Metastatic Liver Carcinoma in the Lung (tissue), 2 donors: ENCODE measurements around the genes HOXC12, COPZ1 and GPR84.

GRCh38 chr12:53320367-53320786 lies 1.0 kb downstream of the AAAS start:
- PRO-cap, 2 experiments, result no peak in any of the 2 experiments

DNA sequence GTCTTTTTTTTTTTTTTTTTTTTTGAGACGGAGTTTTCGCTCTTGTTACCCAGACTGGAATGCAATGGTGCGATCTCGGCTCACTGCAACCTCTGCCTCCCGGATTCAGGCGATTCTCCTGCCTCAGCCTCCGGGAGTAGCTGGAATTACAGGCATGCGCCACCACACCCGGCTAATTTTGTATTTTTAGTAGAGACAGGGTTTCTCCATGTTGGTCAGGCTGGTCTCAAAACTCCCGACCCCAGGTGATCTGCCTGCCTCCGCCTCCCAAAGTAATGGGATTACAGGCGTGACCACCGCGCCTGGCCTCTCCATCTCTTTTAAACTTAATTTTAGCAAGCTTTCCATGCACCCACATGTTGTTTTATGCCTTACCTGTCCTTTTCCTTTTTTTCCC lies 966 bp downstream of the SP1 start:
- PRO-cap, 2 experiments, result no peak in any of the 2 experiments

GRCh38 chr12:53390521-53390907 lies 10.5 kb downstream of the SP1 start:
- PRO-cap, 2 experiments, result no peak in any of the 2 experiments

- PRO-cap, 2 experiments, result no peak in any of the 2 experiments
These were observed 16.1 kb downstream of the MAP3K12 start for GRCh38 chr12:53483222-53483404.

GRCh38 chr12:53513621-53514075 lies 6.4 kb upstream of the NPFF start:
- PRO-cap, 2 experiments, result peak in 1 of 2 experiments; most common plus-strand start chr12:53513900 (in 1)

GRCh38 chr12:53658677-53659414 lies 17.0 kb downstream of the ATP5MC2 start:
- PRO-cap, 2 experiments, result peak in 1 of 2 experiments; most common plus-strand start chr12:53659242 (in 1); most common minus-strand start chr12:53659040 (in 1)

DNA sequence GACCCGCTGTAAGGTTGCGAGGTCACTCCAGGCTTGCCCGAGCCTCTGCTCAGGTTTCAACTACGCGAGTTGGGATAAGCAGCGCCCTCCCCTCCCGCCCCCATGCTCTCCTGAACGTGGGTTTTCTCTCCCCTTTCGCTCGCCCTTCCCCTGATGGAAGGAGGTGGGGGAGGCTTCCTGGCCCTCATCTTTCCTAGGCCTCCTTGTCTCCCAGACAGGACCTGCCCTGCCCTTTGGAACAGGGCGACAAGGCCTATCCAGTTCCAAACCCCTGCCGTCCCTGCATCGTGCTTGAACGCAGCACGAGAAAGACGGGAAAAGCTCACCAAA lies 826 bp upstream of the ATP5MC2 start:
- PRO-cap, 2 experiments, result peak in 2 of 2 experiments; most common plus-strand start position 60 of the sequence (in 1); most common minus-strand start position 47 of the sequence (in 1)

DNA sequence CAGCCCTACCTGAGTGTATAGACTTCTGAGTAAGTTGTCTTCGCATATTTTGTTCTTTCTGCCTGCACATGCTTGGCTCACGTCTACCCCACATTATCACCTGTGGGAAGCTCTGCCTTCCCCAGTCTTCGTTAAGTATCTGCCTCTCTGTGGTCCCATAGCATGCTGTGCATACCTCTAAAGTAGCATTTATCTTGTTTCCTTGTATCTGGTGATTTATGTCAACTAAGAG lies 19.4 kb downstream of the CALCOCO1 start:
- PRO-cap, 2 experiments, result no peak in any of the 2 experiments

- PRO-cap, 2 experiments, result no peak in any of the 2 experiments
These were observed at the start of gene HOXC12 for GRCh38 chr12:53954782-53955499. HOXC12 (plus strand) TSS chr12:53954903.

DNA sequence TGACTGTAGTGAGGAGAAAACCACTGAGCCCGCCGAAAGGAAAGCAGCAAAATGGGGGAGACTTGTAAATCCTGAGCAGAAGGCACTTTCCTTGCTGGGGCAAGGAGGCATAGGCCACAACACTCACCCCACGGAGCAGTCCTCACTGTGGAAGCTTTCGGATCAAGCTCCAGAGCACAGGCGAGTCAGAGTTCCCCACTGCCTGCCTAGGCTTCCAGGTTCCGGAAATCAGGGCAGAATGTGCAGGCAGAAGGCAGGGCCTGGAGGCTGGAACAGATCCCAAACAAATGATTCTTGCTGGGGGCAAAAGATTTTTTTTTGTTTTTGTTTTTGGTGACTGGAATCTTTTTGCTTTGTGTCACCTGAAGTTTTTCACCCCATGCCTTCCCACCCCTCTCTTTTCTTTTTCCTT lies 4.4 kb upstream of the HOXC11 start:
- PRO-cap, 2 experiments, result no peak in any of the 2 experiments

DNA sequence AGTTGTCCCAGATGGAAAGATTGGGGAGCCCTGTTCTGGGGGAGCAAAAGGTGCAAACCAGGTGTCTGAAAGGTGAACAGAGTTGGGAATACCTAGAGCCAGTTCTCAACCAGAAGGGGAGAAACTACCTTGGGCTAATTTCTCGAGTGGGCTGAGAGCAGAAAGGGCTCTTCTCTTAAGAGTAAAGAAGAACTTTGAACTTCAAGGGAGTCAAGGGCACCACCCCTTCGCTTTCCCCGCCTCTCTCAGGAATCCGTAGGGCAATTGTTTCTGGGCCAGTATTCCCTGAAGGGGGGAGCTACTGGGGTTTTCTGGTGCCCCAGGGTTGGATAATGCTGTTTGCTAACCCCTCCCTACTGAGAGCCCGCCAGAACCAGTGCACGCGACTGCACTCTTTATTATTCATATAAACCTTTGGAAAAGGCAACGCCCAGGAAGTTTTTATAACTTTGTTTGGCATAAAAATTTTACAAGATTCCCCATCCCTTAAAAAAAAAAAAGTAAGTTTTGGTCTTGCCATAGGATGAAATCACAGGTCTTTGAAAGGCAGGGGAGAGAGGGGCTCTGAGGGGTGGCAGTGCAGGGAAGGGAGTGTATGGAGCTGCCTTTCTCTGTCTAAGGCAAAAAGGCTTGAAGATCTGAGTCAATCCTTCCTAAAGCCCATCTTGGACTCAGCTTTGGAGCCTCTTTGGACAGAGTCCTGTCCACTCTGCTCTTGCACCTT lies 6.0 kb upstream of the HOXC10 start:
- PRO-cap, 2 experiments, result no peak in any of the 2 experiments

DNA sequence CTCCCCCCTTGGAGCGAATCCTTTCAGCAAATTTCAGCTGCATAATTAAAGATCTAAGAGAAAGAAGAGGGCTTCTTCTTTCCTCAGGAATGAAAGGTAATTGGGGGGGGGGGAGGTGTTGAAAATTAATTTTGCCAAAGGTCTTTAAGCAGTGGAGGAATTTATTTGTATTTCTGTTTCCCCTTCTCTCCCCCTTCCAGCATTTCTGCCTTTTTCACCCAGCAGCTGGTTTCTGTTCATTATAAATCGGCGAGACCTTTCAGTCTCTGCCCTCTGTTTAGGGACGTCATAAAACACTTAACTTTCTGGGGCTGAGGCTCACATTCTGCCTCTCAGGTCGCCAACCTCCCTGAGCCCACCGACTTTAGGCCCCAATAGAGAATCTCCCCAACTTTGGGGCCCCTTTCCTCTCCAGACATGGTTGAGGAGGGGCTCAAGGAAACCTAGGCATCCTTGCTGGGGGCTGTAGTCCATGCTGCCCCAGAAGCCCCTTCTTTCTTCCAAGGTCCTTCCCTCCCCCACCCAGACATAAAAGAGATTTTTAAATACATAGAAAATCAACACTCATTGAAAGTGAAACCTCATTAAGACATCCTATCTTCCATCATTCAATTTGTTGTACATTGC lies 2.7 kb upstream of the HOXC6 start:
- PRO-cap, 2 experiments, result no peak in any of the 2 experiments

GRCh38 chr12:54285056-54285679 lies 4.6 kb downstream of the HNRNPA1 start:
- PRO-cap, 2 experiments, result no peak in any of the 2 experiments

DNA sequence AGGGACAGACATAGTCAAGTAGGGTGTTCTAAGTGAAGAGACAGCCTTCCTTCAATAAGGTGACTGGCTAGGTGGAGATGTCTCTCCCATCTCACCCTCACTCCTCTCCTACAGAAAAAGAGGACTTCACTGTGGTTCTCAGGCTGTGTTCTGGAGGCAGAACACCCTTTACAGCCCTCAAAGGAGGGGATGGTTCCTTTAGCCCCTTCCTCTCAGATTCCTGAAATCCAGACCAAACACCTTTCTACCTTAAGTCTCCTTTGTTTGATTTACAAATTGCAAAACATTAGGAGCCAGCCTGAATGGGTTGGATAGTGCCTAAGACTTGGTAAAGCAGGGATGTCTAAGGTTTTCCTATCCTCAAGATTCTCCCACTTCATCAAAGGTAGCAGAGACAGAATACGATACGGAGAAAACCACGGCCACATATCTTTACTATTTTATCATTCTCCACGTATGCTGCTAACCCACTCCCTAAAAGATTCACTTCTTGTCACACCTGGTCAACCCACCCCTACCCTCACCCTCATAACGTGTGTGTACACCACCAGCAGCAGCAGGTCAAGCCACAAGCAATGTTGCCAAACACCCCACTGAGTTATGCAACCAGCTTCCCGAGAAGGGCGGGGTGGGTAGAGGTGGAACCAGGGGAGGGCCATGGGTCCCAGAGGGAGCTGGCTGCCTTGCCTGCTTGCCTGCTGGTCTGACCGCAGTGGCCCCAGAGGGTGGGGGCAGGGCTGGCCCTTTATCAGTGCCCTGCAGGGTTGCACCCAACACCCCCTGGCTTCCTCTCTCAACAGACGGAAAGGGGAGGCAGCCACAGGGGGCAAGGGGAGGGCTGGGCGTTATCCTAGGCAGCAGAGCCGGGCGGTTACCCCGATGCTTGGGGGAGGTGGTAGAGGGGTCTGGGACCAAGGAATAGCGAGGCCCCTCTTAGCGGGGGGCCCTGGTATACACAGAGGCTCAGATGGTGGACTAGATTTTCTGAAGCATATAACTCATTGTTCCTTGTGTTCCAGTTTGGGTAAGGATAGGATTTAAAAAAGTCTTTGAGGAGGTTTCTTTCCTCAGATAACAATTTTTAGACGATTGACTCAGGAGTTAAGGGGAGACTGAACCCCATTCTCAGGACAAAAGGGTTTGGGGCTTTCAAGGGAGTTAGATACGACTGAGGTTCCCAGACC lies 3.3 kb upstream of the NFE2 start:
- PRO-cap, 2 experiments, result no peak in any of the 2 experiments

DNA sequence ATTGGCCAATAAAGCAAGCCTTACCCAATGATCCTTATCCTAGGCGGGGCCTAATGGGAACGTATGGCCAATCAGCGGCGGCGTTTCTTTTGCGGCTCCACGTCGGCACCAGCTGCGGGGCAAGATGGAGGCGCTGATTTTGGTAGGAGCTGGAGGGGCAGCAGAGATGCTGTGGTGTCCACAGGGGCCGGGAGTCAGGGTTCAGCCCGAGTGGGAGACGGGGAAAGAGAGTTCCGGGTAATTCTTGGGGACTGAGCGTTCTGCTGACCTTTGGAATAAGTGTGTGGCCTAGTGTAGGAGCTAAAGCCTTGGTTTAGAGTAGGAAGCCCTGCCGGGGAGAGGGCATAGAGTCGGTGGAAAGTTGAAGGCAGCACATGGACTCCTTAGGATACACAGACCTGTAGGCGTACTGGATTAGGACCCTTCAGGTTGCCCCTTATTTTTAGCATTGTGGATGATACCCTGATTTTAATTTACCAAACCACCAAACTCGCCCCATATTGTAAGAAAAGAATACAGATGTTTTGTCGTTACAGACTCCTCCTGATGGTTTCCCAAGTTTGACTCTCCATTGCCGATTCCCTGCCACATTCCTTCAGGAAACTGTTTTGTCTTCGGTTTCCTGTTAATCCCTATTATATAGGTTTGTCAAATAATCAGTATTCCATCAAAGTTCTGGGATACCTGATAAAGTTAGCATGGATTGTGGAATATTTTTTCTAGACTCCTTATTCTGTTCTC lies at the start of gene COPZ1:
Gene COPZ1, plus strand, starts transcription at position 92 of the 741 bp plus-strand sequence.
- PRO-cap, 2 experiments, result peak in 2 of 2 experiments; most common plus-strand start position 100 of the sequence (in 1)

- PRO-cap, 2 experiments, result no peak in any of the 2 experiments
These were observed 13.1 kb downstream of the GPR84 start for GRCh38 chr12:54351075-54351742.

GRCh38 chr12:54360540-54361197 lies 3.6 kb downstream of the GPR84 start:
- PRO-cap, 2 experiments, result no peak in any of the 2 experiments

- PRO-cap, 2 experiments, result peak in 1 of 2 experiments; most common minus-strand start chr12:54364486 (in 1)
These were observed at the start of gene GPR84 for GRCh38 chr12:54364332-54364985. GPR84 (minus strand) TSS chr12:54364486.

DNA sequence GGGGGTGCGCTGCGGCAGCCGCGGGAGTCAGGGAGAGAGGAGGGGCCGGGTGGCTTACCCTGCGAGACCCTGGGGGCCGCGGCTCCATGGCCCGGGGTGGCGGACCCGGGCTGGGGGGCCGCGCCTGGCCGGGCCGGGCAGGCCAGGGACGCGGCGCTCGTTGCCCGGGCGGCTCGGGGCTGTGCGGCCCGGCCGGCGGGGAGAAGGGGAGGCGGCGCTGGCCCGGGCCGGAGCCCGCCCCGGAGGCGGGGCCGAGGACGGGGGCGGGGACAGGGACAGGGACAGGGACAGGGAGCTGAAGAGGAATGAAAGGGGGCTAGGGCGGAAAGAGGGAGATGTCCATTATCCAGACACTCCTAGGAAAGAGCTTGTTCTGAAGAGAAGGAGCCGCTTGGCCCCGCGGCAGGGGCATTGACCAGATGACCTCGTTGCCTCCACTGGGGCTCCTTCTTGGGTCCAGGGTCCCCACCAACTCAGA lies 5.5 kb downstream of the ZNF385A start:
- PRO-cap, 2 experiments, result peak in 1 of 2 experiments; most common plus-strand start position 309 of the sequence (in 1); most common minus-strand start position 183 of the sequence (in 1)

DNA sequence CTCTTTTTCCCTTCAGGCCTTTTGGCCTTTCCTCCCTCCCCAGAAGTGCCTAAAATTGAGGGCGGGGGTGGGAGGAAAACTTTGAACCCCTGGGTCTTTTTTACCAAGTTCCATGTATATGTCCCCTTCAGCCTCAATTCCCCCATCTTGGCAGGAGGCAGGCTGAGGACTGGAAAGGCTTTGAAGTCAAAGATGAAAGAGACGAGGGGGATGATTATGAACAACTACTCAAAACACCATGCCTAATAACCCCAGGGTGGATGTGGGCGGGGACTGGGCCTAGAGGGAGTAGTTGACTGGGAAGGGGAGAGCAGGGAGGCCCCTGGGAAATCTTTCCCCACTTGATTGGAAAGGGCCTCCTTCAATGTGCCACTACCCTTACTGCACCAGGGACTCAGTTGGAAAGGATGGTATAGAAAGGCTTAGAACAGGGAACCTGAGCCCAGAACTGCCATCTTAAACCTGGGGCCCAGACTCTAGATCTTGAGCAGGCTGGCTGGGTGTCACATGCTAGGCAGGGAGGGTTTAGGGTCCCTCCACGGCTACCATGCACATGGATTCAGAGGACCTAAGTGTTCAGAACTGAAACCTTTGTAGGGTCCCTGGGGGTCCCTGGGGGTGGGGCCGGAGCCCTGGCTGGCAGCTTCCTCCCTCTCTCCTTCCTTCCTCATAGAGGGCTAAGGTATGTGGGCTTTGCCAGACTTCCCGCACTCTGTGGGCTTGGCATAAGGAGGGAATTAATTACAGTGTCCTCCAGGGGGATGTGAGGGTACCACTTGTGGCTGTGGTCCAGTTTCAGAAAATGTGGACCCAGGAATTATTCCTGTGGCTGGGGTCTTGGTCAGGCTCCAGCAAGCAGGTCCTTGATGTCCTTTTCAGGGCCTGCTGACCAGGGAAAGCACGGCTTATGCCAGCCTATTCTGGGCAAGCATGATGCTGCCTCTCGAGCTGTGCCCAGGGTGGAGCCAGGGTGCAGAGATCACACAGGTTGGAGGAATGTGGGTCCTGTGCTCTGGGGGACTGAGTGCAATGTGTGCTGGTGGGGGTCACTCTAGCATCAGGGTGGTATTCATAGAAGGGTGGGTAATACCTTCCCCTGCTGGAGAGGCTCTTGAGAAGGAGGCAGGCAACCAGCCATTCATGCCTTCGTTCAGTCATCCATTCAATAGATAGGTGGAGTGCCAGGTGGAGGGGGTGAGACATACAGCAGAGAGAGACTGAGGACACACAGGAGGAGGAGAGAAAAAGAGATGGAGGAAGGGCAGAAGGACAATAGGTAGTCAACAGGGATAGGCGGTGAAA lies 4.6 kb upstream of the ZNF385A start:
- PRO-cap, 2 experiments, result no peak in any of the 2 experiments